Epithelial cell of alveolus of lung (primary cell): ENCODE measurements around a stretch of chr2.

DNA sequence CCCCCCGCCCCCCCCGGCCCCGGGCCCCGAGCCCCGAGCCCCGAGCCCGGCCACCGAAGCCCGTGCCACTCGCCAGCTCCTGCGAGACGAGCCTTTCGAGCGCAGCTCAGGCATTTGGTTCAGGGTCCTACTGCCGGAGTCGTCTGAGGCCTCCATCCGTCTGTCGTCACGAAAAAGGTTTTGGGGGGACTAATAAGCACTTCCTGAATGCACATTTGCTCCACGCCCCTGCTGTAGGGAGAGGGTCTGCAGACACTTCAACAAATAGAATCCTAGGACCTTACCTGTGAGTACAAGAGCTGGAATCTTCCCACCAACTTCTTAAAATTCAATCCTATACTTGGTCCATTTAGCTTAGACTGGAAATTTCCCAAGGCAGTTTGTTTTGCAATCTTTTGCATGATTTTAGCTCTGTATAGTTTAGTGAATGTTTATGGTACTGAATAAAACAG, 703 bp upstream of the ADAM17 start:
- RAMPAGE, long total RNA = no peak
- RRBS = 2% methylated on average over 6 of the region's 20 CpGs

DNA sequence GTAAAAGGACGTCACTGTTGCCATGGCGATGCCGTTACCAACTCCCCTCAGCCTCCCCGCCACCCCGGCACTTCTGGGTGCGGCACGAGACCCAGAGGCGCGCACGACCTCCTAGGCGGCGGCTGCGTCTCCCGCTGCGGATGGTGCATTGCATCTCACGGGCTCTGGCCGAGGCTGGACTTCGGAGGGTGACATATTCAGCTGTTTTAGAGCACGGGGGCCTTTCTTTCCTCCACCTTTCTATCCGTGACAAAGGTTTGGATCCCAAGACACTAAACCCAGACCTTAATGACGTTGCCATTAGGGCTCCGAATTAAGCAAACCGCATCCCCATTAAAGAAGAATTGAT, 427 bp upstream of the YWHAQ start:
- RAMPAGE, long total RNA = no peak
- RRBS = no CpG with 5 or more reads among the region's 23 CpGs

DNA sequence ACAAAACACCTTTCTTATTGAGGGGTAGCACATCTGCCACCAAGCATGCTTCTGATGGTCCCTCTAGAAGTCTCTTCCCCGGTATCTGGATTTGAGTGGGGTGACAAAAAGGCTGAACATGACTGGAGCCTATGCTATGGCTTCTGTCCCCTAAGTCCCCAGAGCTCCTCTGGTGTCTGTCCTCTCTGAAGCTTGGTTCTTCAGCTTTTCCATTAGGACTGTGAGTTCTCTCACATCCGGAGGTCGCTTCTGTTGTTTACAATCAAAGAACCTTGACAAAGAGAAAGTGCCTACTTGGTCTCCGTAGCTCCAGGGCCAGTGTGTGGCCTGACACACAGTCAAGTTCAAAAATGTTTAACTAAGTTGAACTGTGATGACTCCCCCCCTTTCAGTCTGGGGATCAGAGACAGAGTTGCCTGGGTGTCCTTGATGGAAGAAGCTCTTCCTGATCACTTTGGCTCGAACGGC, 26.2 kb upstream of the YWHAQ start:
- RAMPAGE, long total RNA = no peak
- RRBS = no CpG with 5 or more reads among the region's 6 CpGs

DNA sequence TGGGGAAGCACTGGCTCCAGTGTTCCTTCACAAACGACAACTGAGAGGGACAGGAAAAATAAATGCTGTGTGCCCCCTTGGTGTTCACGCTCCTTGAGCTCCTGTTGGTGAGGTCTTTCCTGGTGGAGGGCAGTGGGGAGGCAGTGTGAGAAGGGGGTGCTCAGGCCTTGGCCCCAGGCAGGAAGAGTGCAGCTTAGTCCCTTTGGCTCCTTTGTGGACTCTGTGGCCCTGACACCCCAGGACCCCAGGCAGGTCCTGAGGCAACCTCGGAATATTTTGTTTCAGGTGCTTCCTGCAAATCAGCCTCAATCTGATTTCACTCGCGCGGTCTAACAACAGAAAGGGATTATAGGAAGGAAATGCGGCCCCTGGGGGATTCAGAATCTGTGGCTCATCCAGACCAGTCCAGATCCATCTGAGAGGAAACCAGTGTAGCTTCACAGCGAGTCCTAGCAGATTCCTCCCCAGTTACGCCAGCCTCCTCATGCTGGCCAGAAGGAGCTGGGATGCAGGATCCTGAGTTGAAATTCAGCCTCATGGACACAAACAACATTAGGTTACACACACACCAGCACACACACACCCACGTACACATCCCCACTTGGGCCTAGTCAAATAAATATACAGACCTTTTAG, 59.4 kb upstream of the YWHAQ start:
- RAMPAGE, long total RNA = no peak
- RRBS = no CpG with 5 or more reads among the region's 10 CpGs

- RAMPAGE, long total RNA = no peak
- RRBS = no CpG with 5 or more reads among the region's 11 CpGs
These were observed 34.4 kb upstream of the TAF1B start for GRCh38 chr2:9808840-9809350.

DNA sequence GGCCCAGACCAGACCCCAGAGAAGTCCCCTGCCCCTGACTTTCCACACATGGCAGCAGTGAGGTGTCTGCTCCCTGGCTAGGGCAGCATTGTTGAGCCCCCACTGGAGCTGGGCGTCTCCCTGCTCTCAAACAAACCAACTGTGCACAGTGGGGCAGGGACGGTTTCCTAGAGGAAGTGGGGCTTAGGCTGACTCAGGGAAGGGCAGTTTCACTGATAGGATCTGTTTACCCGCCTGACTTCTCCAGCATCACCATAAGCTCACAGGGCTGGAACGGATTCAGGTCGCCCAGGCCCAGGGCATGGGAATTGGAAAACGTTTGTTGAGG, 30.9 kb upstream of the TAF1B start:
- RAMPAGE, long total RNA = no peak
- RRBS = no CpG with 5 or more reads among the region's 6 CpGs

DNA sequence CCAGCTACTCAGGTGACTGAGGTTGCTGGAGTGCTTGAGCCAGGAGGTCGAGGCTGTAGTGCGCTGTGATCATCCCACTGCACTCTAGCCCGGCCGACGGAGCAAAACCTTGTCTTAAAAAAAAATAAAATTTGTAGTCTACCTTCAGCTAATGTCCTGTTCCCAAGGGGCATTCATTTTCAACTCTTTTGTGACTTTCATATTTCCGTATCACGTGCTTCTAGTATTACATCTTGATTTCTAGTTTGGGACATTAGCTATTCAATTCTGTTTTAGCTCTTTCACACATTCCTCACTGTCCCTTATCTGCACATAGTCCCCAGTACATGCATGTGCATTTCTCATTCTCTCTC, 27.1 kb downstream of the TAF1B start:
- RAMPAGE, long total RNA = no peak
- RRBS = no CpG with 5 or more reads among the region's 7 CpGs

DNA sequence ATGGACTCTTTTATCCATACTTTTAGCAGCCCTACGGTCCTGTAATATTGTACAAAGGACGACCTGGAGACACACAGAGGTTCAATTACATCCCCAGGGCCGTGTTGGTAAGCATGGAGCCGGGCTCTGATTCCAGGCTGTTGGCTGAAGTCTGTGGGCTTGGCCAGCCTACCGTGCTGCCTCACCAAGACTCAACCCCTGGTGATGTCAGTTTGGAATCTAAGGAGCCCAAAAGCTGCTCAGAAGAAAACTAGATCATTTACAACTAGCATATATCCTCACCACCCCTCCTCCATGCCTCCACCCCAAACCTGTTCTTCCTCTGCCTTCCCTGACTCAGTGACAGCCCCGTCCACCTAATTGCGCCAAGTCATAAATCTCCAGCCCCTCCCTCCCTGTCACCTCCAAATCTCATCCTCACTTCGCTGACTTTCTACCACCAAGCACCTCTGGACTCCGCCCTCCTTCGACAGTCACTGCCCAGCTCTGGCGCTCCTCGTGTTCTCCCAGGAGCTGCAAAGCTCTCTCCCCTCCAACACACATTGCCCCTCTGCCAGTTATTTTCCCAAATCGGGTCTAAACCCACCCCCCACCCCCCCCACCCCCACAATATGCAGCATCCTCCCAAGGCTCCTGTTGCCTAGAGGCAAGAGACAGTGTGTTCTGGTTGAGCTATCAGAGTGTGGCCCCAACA, 9.9 kb upstream of the GRHL1 start:
- RAMPAGE, long total RNA = no peak
- RRBS = no CpG with 5 or more reads among the region's 13 CpGs

GRCh38 chr2:9944496-9944919, 7.0 kb upstream of the GRHL1 start:
- RAMPAGE, long total RNA = no peak
- RRBS = no CpG with 5 or more reads among the region's 4 CpGs

- RAMPAGE, long total RNA = no peak
- RRBS = no CpG with 5 or more reads among the region's 8 CpGs
These were observed 24.2 kb upstream of the KLF11 start for GRCh38 chr2:10019091-10019622.

- RAMPAGE, long total RNA = no peak
- RRBS = 96% methylated on average over 4 of the region's 8 CpGs
These were observed 9.1 kb downstream of the KLF11 start for GRCh38 chr2:10052391-10052855.

DNA sequence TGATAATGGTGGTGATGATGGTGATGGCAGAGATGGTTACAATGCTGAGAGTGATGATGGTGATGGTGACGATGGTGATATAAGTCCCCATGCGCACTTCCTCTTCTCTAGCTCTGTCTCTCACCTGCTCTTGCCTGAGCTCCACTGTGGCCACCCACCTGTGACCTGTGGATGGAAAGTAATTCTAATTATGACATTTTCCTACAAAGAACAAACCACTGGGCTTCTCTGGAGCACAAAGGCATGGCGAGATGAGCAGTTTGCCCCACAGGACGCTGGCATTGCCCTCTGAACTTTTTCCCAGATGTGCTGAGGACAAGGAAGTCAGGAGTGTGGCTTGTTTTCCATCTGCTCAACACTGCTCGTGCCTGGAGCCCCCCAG, 68.3 kb downstream of the RRM2 start:
- RAMPAGE, long total RNA = no peak
- RRBS = no CpG with 5 or more reads among the region's 5 CpGs

DNA sequence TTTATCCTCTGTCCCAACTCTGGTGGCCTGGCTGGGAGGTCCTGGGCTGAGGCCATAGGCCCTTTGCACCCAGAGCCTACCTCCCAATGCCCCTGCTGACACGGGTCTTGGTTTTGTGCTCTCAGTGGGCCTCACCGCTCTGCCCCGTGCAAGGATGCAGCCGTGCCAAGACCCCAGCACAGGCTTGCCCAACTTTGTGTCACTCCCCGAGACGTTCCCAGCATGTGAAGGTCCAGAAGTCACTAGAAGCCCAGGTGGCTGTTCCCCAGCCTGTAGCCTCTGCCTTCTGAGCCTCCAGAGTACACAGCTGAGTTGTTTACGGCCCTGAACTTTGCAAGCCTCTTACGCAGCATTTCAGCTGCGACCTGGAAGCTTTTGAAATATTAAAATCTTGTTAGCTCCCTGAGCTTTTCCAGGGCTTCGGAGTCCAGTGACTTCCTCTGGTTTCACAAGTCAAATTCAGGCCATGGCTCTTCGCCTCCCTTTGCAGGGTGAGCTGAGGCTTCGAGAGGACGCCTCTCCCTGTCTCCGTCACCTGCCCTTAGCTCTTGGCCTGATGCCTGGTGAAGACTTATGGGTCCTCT, 76.7 kb upstream of the HPCAL1 start:
- RAMPAGE, long total RNA = no peak
- RRBS = no CpG with 5 or more reads among the region's 14 CpGs

- RAMPAGE, long total RNA = no peak
- RRBS = no CpG with 5 or more reads among the region's 12 CpGs
These were observed 3.1 kb downstream of the HPCAL1 start for GRCh38 chr2:10305742-10306189.

GRCh38 chr2:10307280-10307908, 4.7 kb downstream of the HPCAL1 start:
- RAMPAGE, long total RNA = no peak
- RRBS = 29% methylated on average over 3 of the region's 8 CpGs

DNA sequence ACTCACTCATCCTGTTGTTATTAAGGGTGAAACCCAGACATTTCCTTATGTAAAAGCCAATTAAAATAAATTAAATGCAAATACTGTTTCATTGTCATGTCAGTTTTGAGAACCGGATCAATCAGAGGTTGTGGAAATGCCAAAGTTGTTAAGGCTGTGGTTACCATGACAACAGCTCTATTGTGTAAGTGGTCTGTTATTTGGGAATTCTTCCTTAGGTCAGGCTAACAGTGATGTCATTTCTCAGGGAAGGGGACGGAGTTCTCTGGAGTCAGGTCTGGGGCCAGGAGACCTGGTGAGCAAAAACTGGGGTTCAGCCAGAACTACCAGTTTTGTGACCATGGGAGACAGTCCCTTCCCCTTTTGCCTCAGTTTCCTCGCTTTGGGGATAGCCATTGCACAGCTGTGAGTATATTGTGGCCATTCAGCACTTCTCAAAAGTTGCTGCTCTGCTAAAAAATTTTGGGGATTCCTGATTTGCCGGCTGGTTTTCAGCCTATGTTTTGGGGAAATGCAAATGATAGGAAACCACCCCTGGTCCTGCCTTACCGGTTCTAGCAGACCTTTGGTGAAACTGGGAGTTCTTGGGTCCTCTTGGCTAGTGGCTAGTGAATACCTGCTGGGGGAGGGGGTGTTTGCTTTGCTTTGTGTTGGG, 21.5 kb downstream of the HPCAL1 start:
- RAMPAGE, long total RNA = no peak
- RRBS = 14% methylated on average over 2 of the region's 5 CpGs

DNA sequence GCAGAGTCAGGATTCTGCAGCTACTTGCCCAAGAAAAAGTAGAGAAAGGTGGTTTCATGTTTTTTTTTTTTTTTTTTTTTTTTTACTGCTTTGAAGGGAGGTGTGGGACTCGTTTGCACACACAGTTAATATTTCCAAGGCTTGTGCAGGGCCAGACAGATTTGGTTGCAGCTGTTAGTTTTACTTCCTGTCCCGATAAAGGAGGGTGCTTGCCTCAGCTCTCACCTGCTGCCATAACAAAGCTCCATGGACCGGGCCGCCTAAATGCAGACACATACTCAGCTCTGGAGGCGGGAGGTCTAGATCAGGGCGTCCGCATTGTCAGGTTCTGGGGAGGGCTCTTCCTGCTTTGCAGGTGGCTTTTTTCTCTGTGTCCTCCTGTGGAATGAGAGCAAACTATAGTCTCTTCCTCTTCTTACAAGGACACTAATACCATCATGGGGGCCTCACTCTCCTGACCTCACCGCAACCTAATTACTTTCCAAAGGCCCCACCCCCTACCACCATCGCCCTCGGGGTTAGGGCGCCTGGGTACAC, 69.9 kb downstream of the ODC1 start:
- RAMPAGE, long total RNA = no peak
- RRBS = no CpG with 5 or more reads among the region's 11 CpGs

GRCh38 chr2:10410233-10410726, 37.8 kb downstream of the ODC1 start:
- RAMPAGE, long total RNA = no peak
- RRBS = no CpG with 5 or more reads among the region's 8 CpGs

- RAMPAGE, long total RNA = no peak
- RRBS = no CpG with 5 or more reads among the region's 13 CpGs
These were observed 102.3 kb upstream of the ODC1 start for GRCh38 chr2:10550352-10550965.

GRCh38 chr2:10745568-10745912, 24.1 kb downstream of the ATP6V1C2 start:
- RAMPAGE, long total RNA = no peak
- RRBS = no CpG with 5 or more reads among the region's 6 CpGs